Colon Carcinoma Metastatic in the Lung (tissue), 2 donors: ENCODE measurements around the gene TUBB2B.

- PRO-cap, 2 experiments: no peak in any of the 2 experiments
Measured at GRCh38 chr6:2324077-2324779, 78.8 kb upstream of the GMDS start.

GRCh38 chr6:2622644-2623165 is 128.0 kb downstream of the MYLK4 start:
- PRO-cap, 2 experiments: no peak in any of the 2 experiments

DNA sequence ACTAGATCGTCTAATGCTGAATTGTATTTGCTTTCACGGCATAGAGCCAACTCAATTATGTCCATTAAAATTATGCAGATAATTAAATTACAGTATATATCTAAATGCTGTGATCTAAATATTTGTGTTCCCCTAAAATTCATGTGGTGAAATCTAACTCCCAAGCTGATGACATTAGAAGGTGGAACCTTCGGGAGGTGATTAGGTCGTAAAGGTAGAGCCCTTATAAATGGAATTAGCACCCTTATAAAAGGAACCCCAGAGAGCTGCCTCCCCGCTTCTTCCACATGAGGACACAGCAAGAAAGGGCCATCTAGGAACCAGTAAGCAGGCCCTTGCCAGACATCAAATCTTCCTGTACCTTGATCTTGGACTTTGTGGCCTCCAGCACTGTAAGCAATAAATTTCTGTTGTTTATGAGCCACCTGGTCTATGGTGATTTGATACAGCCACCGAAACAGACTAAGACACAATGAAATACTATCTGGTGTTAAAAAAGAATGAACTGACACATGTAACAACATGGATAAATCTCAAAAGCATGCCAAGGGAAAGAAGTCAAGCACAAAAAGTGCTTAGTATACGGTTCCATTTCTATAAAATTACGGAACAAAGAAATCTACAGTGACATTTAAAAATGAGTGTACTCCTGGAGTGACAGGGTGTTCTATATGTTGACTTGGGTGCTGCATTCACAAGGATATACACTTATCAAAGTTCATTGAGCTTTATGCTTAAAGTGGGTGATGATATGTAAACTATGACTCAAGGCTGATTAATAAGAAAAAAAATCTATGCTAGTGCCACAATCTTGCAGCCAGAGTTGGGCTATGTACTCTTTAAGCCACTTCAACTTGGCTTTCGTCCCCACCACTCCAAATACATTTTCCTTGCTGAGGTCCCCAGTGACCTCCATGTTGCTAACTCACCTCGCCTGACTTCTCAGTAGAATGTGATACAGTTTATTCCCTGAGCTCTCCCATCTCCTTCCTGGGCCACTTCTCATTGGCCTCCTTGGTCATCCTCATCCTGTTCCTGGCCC is 18.4 kb downstream of the SERPINB1 start:
- PRO-cap, 2 experiments: no peak in any of the 2 experiments

DNA sequence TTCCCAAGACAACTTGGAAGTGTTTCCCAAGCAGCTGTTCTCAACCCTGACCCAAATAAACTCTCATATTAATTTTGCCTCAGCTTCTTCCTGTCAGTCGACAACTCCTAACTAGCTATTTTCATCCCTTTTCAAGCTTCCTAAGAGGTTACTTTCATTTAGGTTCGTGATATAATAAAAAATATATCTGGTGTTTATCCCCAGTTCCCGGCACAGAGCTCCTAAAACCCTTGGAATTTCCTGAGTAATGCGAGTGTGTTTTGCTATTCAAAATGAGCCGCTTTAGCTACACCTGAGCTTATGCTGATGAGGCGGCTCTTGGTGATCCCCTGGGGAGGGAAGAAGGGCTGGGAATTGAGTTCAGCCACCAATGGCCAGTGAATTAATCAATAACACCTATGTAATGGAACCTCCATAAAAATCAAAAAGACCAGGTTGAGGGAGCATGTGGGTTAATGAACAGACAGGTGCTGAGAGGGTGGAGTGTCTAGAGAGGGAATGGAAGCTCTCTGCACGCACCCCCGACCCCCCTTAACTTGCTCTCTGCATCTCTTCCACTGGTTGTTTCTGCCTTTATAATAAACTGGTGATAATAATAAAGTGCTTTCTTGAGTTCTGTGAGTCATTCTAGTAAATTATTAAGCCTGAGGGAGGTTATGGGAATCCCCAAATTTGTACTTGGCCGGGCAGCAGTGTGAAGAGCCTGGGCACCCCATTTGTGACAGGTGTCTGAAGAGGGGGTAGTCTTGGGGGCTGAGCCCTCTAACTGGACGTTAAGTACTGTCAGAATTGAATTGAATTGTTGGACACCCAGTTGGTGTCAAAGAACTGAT is 24.5 kb upstream of the SERPINB1 start:
- PRO-cap, 2 experiments: no peak in any of the 2 experiments

GRCh38 chr6:2877079-2877690 is 25.9 kb downstream of the SERPINB9 start:
- PRO-cap, 2 experiments: no peak in any of the 2 experiments

DNA sequence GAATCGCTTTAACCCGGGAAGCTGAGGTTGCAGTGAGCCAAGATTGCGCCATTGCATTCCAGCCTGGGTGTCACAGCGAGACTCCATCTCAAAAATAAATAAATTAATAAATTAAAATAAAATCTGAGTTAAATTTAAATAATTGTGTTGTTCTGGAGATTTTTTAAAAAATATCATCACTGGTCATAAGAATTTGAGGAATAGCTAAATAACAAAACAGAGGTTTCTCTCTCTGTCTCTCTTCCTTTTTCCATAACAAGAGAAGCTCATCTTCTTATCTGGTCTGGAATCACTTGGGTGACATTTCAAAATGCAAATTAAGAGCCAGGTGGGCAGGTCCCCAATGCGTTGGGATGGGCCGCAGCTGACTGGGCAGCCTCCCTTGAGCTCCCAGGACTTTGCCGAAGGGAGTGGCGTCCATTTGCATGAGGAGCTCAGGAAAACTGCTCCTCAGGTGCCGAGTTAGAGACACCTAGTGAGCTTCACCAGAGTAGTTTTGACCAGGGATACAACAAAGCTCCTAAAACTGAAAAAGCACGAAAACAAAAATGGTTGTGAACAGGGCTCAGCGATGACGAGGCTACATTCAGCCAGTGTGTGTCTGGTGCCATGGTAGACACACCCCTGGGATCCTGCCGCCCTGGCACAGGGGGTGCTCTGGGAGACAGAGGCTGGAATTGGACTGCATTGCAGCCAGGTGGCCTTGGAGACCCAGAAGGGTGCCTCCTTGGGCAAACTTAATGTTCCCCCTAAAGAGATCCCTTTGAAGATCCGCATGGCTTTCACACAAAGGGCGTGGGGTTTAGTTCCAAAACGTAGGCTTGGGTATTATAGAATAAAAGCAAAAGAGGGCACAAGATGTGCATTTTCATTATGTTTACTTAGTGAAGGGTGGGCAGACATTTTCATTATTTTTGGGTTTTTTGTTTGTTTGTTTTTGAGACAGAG is 13.5 kb upstream of the SERPINB6 start:
- PRO-cap, 2 experiments: peak in 1 of 2 experiments; most common plus-strand start position 667 of the sequence (in 1); most common minus-strand start position 394 of the sequence (in 1)

DNA sequence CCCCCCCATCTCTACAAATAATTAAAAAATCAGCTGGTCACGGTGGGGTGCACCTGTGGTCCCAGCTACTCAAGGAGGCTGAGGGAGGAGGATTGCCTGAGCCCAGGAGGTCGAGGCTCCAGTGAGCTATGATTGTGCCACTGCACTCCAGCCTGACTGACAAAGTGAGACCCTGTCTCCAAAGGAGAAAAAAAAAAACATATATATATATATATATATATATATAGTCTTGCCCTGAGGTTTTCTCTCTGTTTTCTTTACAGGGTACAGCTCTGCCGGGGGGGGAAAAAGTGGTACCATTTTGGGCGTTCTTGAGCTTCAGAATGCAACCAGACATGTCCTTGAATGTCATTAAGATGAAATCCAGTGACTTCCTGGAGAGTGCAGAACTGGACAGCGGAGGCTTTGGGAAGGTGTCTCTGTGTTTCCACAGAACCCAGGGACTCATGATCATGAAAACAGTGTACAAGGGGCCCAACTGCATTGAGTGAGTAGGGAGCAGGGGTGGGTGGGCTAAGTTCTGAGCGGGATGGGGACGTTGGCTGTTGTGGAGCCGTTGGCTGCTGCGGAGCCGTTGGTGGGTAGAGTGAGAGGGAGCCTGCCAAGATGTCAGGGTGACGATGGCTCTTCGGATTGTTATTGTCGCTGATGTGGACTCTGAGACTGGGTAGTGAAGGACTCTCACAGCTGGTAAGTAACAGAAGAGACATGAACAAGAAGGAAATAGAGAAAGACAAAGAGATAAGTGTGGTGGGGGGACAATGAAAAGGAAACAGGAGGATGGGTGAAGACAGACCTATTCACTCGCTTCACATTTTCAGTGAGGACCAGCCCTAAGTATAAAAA is 8.4 kb downstream of the RIPK1 start:
- PRO-cap, 2 experiments: no peak in any of the 2 experiments

GRCh38 chr6:3077347-3078158 is 9.3 kb downstream of the RIPK1 start:
- PRO-cap, 2 experiments: no peak in any of the 2 experiments

- PRO-cap, 2 experiments: no peak in any of the 2 experiments
Measured at GRCh38 chr6:3081341-3081698, 13.0 kb downstream of the RIPK1 start.

- PRO-cap, 2 experiments: no peak in any of the 2 experiments
Measured at GRCh38 chr6:3227477-3228220, at the start of gene TUBB2B. TSS of gene TUBB2B (minus strand) at chr6:3227653.

GRCh38 chr6:3247514-3248474 is 11.0 kb upstream of the PSMG4 start:
- PRO-cap, 2 experiments: no peak in any of the 2 experiments

- PRO-cap, 2 experiments: no peak in any of the 2 experiments
Measured at GRCh38 chr6:3268367-3268904, 9.7 kb downstream of the PSMG4 start.

- PRO-cap, 2 experiments: no peak in any of the 2 experiments
Measured at GRCh38 chr6:3323901-3325042, 65.5 kb downstream of the PSMG4 start.

DNA sequence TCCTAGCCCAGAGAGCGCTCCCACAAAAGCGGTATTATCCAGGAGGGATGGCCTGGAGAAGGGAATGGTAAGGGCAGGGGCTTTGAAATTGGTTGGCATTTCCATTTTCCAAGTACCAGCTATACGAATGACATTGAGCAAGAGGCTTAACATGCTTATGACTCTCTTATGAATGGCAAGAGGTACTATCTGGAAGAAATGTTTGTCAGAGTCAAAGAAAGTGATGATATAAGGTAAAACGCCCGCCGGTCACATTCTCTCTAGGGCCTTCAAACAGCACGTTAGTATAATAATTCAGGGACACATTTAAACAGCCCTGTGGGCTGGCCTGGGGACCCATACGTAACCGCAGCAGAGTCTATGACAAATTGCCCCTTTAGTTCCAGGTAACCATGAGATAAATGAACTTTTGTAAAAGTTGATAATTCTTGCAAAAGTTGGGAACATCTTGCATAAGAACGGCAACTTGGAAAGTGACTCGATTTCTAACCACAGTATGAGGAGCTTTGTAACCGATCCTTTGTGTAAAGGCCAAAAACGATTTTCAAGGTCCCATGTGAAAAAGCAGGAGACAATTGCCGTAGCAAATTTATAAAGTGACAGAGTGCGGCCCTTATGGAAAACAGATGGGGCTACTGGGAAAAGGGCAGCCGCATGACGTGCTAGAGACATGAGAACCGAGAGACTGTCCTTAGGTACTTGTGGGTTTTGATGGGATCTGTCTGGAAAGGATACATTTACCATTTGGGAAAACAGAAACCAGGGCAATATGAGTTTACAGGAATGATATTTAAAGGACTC is 81.5 kb downstream of the PSMG4 start:
- PRO-cap, 2 experiments: no peak in any of the 2 experiments

DNA sequence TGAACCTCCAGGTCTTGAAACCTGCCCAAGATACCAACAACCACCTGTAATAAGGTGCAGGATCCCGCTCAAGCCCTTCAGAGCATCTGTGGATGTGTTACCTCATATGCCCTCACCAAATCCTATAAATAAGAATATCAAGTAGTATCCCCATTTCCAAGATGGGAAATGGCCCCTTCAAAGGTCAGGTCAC is 97.9 kb downstream of the PSMG4 start:
- PRO-cap, 2 experiments: no peak in any of the 2 experiments

- PRO-cap, 2 experiments: no peak in any of the 2 experiments
Measured at GRCh38 chr6:3377871-3378681, 78.8 kb downstream of the SLC22A23 start.

GRCh38 chr6:3414798-3415004 is 42.1 kb downstream of the SLC22A23 start:
- PRO-cap, 2 experiments: no peak in any of the 2 experiments

- PRO-cap, 2 experiments: no peak in any of the 2 experiments
Measured at GRCh38 chr6:3454651-3454957, 2.2 kb downstream of the SLC22A23 start.

DNA sequence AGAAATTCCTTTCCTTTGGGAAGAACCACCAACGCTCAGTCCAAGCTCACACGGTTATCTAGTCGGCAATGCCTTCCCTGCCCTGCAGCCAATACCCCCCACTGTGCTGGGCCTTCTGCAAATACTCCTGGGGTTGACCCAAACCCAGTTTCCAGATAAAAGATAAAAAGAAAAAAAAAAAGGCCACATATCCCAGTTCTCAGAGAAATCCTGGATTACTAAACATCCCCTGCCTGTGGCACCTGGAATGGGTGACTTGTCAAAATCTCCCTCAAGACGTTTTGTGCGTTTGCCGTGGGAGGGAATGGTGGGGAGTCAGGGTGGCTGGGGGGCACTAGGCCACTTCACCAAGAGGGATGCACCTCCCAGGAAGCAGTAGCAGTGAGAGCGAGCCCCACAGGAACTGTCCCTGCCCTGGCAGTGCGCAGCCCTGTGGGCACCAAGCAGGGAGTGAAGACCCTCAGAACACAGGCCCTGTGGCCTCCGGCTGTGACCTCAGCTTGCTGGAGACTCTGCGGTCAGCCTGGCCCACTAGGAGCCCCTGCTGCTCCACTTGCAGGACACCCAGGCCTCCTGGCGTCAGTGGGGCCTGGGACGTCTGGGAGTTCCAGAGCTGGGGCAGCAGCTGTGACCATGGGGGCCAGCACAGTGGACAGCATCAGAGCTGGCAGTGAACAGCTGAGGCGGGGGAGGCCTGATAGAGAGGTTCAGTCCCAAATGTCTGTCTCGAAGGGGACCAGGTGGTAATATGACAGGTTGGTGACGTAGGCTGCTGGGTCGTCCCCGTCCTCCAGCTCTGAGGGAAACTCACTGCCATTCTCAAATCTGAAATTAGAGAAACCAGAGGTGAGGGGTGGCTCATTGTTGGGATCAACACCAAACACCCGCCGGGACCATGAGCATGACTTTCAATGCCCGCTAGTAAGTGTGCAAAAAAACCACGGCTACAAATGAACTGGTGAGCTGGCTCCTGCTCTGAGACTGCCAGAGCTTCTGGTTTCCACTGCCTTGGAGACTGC is 28.3 kb downstream of the PXDC1 start:
- PRO-cap, 2 experiments: no peak in any of the 2 experiments

DNA sequence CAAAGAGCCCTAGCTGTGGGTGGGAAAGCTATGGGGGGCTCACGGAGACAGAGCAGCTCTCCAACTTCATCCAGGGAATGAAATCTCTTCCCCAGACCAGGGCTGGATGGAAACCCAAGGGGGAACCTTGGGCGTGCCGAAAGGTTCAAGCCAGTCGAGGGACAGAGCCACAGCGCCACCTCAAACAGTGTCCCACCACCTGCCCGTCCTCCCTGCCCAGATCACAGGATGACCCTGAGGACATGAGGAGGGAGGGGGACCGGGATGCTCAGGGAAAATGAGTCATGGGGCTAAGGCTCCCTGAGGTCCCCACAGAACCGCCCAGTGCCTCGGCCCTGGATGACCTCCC is 26.5 kb downstream of the PXDC1 start:
- PRO-cap, 2 experiments: no peak in any of the 2 experiments